Epithelial cell of proximal tubule (primary cell): ENCODE measurements around the gene ALDH3B2.

- RAMPAGE, long total RNA, result no peak
- RRBS, result under 1% methylated on average over 13 of the region's 25 CpGs
These were observed 121 bp upstream of the ANKRD13D start for GRCh38 chr11:67289102-67289262.

GRCh38 chr11:67289596-67290504, 747 bp downstream of the ANKRD13D start:
- RAMPAGE, long total RNA, result no peak
- RRBS, result no CpG with 5 or more reads among the region's 39 CpGs

DNA sequence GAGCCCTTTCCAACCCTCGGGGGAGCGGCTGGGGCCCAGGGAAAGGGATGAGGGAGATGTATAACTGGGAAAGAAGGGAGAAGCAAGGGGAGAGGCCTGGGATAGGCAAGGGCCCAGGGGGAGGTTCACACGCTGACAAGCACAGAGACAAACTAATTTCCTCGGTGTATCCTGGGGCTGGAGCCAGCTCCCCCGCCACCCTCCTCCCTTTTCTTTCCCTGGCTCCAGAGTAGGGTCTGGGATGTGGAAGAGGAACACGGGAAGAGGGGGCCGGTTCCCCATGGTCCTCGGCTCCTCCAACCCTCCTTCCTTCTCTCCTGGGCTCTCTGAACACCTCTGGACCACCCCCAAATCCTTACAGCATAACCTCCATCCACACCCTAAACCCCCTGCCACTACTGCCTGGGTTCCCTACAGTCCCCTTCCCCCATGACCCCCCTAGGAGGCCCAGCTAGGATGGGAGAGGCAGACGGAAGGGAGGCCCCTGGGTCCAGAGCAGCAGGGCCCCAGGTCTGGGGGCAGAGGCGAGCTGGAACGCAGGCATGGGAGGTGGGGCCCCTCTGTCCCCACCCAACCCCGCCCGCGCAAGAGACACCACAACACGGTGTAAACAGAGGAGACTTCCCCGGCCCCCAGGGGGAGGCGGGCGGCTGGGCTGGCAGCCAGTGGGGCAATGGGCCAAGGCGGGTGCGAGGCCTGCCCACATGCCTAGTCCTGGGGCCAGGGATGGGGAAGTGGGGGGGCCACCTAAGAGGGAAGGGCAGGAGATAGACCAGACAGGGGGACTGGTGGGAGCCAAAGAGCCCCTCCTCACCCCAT, 6.6 kb downstream of the CLCF1 start:
- RAMPAGE, long total RNA, result no peak
- RRBS, result no CpG with 5 or more reads among the region's 20 CpGs

DNA sequence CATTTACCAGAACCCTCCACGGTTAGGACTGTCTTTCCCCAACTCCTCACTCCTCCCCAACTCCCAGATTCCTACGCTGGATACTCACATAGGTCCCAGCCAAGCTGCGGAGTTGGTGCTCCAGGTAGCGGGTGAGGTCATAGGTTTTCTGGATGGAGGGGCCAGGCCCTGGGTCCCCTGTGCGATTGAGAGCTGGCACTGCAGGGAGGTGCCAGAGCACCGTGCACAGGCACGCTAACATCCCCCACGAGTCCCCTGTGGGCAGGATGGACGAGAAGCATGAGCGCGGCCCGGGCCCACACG, 6.1 kb downstream of the CLCF1 start:
- RAMPAGE, long total RNA, result no peak
- RRBS, result no CpG with 5 or more reads among the region's 13 CpGs

- RAMPAGE, long total RNA, result no peak
- RRBS, result no CpG with 5 or more reads among the region's 11 CpGs
These were observed 3.3 kb downstream of the TBC1D10C start for GRCh38 chr11:67407055-67407647.

DNA sequence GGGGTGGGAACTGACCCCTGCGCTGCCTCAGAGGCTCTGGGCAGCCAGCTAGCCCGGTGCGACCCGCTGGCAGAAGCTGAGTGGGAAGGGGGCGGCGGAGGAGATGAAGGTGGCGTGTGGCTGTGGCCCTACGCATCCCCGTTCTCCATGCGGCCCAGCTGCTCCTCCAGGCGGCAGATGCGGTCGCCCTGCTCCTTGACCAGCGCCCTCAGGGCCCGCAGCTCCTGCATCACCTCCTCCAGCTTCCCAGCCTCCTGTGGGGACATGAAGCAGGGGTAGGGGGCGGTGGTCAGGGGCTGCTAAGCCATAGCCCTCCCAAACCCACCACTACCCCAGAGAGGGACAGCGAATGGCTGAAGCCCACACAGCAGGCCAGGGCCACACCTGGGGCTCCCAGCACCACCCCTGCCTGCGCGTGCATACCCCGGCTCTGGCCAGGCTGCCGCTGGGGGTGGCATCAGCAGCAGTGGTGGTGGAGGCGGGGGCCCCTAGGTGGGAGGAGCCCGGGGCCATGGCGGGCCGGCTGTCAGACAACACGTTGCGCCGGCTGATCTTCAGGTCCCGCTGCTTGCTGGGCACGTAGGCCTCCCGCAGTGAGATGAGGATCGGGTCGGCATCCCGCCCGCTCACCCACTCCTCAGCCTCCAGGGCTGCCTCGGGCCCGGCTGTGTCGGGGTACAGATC, 908 bp upstream of the PTPRCAP start:
- RAMPAGE, long total RNA, result no peak
- RRBS, result 94% methylated on average over 6 of the region's 38 CpGs

GRCh38 chr11:67440421-67441569, 2.5 kb downstream of the CORO1B start:
- RAMPAGE, long total RNA, result no peak
- RRBS, result no CpG with 5 or more reads among the region's 29 CpGs

DNA sequence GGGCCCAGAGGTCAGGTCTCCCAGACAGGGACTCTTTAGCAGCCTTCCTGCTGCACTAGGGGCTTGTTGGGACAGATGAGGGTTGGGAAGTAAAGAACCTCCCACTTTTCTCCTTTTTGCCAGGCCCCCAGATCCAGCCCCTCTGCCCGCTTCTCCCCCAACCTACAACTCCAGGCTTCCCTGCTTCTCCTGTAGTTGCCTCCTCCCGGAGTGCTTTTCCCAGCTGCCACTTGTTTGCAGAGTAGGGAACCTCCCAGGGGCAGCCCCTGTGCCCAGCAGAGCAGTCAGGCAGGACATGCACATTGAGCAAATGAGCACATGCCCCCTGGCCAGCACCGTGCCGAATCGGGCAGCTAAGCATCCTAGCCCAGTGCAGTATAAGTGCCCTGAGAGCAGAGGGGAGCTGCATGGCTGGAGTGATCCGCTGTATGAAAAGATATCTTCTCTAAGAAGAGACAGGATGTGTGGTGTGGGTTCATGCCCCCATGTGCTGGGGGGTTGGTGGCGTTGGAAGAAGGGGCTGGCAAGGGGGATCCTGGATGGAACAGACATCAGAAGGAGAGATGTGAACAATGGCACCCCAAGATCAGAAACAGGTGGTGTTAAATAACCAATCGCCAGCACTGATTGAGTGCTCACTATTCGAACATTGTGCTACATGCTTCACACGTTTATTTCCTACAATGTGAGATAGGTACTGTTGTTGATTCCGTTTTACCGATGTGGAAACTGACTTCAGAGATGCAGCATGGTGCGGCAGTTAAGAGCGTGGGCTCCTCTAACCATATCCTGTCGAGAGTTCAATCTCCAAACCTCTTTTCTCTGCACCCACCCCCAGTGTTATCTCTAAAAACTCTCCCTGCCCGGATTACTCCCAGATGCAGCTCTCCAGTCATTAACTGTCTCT, 1.1 kb downstream of the AIP start:
- RAMPAGE, long total RNA, result no peak
- RRBS, result no CpG with 5 or more reads among the region's 16 CpGs

DNA sequence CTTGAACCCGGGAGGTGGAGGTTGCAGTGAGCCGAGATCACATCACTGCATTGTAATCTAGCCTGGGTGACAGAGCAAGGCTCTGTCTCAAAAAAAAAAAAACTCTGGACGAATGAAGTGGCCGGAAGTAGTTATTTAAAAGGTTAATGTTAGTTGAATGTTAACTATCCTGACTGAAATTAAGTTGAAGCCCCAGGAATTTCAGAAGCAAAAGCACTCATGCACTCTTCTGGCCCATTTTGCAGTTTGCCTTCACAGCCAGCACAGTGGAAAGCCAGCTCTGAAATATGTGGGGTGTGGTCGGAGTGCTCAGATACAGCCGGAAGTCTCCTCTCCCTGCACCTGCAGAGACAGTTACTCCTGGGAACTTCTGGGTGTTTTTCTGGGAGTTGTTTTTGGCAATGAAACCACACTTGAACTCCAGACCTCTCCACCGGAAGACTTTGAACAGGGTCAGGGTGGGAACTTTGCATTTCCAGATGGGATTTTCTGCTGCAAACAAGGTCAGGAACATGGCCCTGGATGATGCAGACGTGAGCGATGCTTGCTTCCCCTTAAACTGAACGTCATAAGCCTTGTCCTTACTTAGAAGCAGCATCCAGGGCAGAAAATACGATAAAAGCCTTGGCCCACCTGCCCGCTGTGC, 21.4 kb upstream of the CABP2 start:
- RAMPAGE, long total RNA, result no peak
- RRBS, result 0% methylated on average over 3 of the region's 12 CpGs

GRCh38 chr11:67581310-67581987, 2.2 kb upstream of the GSTP1 start:
- RAMPAGE, long total RNA, result no peak
- RRBS, result no CpG with 5 or more reads among the region's 17 CpGs

- RAMPAGE, long total RNA, result no peak
- RRBS, result no CpG with 5 or more reads among the region's 18 CpGs
These were observed 1.2 kb downstream of the GSTP1 start for GRCh38 chr11:67584599-67585508.

GRCh38 chr11:67613567-67614960, 7.3 kb downstream of the NDUFV1 start:
- RAMPAGE, long total RNA, result no peak
- RRBS, result 61% methylated on average over 2 of the region's 33 CpGs

DNA sequence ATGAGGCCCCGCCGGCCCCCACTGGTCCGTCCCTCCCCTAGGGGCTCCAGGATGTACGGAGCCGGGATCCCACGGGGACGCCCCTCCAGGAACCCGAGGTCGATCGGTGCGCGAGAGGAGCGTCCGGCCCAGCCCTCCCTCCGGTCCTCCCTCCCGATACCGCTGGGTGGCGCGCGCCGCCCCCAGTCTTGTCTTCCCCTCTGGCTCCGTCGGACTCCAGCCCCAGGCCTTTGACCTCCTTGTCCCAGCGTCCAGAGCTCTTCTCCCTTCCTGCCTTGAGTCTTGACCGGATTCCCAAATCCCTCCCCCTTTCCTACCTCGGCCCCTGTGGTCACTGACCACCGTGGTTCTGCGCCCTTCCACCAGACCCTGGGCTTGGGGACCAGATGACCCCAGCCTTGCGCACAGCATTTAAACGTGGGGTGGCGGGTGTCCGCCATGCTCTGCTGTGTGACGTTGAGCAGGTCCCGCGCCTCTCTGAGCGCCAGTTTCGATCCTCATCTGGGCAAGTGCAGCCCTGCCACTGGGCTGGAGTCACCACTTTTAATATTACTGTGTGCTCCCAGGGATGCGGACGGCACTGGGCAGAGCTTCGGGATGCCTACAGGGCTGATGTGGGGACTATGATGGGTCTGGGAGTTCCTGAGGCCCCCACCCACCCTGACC, 1.0 kb upstream of the NUDT8 start:
- RAMPAGE, long total RNA, result no peak
- RRBS, result 2% methylated on average over 14 of the region's 40 CpGs

- RAMPAGE, long total RNA, result no peak
- RRBS, result no CpG with 5 or more reads among the region's 12 CpGs
These were observed 5.4 kb upstream of the TBX10 start for GRCh38 chr11:67644910-67645487.

DNA sequence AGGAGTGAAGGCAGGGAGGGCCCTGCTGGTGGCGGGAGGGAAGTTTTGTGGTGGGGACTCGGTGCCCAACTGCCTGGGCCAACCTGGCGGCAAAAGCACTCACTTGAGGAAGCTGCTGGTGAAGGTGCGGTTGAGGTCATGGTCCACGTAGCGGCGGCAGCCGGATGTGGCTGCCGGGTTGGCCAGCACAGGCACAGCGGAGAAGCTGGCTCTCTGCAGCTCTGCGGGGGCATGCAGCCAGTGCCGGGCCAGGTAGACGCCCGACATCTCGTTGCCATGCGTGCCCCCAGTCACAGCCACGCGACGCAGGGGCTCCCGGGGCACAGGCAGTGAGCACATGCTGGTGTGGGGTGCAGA, 3.8 kb downstream of the ACY3 start:
- RAMPAGE, long total RNA, result no peak
- RRBS, result 19% methylated on average over 4 of the region's 20 CpGs

DNA sequence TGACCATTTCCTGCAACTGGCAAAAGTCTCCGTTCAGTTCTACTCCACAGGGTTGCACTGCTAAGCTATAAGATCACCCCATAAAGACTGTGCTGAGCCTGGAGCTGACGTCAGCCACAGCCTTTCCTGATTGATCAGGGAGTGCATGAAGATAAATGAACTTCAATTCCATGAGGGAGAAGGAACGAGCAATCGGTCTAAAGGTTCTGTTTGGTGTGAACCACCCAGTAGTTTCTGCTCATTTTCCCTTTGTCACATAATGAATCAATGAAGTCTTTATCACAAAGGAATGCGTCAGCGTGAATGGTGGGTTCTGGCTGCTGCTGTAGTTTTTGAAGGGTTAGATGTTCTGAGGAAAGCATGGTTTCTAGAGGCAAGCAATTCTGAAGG, 2.0 kb upstream of the ACY3 start:
- RAMPAGE, long total RNA, result no peak
- RRBS, result no CpG with 5 or more reads among the region's 6 CpGs

- RAMPAGE, long total RNA, result no peak
- RRBS, result no CpG with 5 or more reads among the region's 12 CpGs
These were observed at the start of gene ALDH3B2 for GRCh38 chr11:67674292-67675073. Gene ALDH3B2 (minus strand): TSS chr11:67674623.

- RAMPAGE, long total RNA, result no peak
- RRBS, result no CpG with 5 or more reads among the region's 8 CpGs
These were observed 53.8 kb upstream of the ALDH3B2 start for GRCh38 chr11:67728080-67728756.

DNA sequence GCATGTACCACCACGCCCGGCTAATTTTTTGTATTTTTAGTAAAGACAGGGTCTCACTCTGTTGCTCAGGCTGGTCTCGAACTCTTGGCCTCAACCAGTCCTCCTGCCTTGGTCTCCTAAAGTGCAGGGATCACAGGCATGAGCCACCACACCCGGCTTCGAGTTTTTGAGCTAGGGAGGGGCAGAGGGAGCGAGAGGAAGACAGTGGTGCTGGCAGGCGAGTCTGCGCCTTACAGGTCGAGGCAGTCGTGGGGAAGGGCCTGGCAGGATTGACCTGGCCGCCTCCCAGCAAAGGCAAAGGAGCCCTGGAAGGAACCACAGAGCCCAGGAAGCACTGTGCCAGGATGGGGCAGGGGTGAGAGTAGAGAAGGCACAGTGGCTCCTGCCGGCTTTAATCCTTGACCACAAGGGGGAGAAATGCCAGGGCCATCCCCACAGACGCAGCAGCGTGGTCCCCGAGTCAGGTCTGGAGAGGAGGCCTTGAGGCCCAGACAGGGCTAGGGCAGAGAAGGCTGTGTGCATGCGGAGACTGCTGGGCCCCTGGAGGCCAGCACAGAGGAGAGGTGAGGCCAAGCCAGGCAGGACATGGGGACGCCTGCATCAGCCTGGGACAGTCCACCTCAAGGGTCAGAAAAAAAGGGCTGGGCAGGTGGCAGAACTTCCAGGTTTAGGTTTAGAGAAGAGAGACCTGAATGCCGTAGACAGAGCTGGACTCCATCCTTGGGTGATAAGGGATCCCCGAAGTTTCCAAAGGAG, 9.9 kb upstream of the NDUFS8 start:
- RAMPAGE, long total RNA, result no peak
- RRBS, result no CpG with 5 or more reads among the region's 19 CpGs

- RAMPAGE, long total RNA, result no peak
- RRBS, result no CpG with 5 or more reads among the region's 8 CpGs
These were observed 863 bp downstream of the TCIRG1 start for GRCh38 chr11:68039673-68040102.